ENCODE data around the genes KLRC2 and STYK1.

DNA sequence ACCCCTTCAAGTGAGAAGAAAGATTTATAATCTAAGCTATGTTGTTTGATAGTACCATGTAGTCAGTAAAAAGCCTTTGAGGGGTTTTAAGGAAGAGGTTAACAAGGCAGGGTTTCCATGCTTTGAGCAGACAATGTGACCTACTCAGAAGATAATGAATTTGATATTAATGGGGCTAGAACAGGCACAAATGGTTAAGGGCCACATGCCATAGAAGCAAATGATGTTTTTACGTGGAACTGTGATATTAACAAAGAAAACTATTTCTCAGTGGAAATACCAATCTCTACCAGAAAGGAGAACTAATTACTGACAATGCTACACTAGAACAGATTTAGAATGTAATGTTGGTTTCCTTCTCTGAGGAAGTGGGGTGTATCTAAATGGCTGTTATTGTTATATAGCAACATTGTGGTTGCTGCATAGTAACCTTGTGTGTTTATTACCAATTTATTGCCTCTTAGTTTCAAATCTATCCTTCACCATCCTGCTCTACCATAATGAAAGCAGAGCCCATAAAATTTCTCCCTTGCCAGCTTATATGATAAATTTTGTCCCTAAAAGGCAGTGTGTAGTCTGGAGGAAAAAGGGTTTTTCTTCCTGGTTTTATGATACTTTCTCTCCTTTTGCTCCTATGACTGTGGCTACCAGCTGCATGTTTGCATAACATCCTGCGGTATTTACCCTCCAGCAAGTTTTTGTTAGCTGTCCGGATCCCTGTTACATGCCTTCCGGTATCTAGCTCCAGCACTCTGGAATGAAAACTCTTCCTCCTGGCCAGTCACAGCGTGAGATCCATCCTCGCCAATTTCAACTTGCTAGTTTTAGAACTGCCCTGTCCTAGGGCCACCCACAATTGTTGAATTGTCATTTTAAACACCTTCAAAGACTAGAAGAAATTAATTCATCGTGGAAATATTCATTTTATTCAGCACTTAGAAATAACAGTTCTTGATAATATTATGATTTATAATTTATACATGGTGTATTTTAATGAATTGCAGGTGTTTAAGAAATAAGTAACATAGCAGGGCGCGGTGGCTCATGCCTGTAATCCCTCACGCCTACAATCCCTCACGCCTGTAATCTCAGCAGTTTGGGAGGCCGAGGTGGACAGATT is 5.7 kb upstream of the KLRK1 start:
- PRO-cap, 2 experiments = no peak in any of the 2 experiments

GRCh38 chr12:10435672-10436234 is at the start of gene KLRC2:
Gene KLRC2, minus strand, starts transcription at chr12:10436010.
- PRO-cap, 2 experiments = no peak in any of the 2 experiments

DNA sequence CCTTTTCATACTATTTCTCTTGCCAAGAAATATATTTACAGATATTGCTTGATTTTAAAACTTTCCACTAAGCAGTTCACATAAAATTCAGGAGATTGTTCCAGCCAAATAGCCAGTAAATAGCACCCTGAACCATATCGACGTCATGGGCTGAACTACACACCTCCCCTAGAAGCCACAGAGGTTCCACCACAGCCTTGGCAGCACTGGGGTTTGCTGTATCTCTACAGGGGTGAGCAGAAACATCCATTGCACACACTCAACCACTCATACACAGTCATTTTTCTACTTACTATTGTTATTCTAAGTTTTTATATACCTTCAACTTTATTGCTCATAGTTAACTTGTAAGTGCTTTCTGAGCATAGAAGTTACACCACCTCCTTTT is 8.1 kb upstream of the EIF2S3B start:
- PRO-cap, 2 experiments = no peak in any of the 2 experiments

- PRO-cap, 2 experiments = no peak in any of the 2 experiments
These were observed 45.8 kb downstream of the EIF2S3B start for GRCh38 chr12:10551559-10551778.

GRCh38 chr12:10673354-10674571 is at the start of gene STYK1:
Gene STYK1, minus strand, starts transcription at chr12:10674052.
- PRO-cap, 2 experiments = no peak in any of the 2 experiments

DNA sequence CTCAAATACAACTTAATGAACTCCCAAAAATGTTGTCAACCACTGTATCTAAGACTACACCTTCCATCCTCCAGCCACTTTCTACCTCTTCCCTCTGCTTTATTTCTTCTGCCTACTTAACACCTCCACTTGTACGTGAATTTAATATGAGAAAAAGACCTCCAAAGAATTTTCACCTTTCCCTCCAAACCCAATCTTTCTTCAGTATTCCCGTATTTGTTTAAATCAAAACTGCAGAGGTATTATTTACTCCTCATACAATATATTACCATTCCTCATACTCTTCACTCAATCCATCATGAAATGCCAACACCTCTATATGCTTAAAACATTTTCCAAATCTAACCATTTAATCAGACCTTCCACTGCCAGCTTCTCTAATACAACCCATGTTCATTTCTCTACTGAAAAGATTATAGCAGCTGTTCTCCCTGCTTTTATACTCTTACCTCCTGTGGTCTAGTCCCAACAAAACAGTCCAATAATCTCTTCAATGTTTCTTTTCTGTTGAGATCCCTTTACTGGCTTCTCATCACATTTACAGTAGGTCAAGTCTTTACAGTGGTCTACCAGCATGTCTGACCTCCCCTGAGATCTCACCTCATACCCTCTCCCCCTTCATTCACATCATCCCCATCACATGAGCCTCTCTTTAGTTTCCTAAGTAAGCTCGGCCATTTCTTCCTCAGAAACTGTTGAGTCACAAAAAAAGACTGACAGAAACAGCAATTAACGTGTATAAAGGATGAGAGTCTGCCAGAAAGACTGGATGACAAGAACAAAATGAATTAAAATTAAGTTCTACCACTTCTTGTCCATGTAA is 15.8 kb downstream of the YBX3 start:
- PRO-cap, 2 experiments = no peak in any of the 2 experiments

- PRO-cap, 2 experiments = no peak in any of the 2 experiments
These were observed 277 bp upstream of the PRH2 start for GRCh38 chr12:10928803-10929115.

GRCh38 chr12:11070518-11071434 is 8.7 kb upstream of the TAS2R46 start:
- PRO-cap, 2 experiments = no peak in any of the 2 experiments

- PRO-cap, 2 experiments = peak in 1 of 2 experiments; most common plus-strand start chr12:11554164 (in 1); most common minus-strand start chr12:11554014 (in 1)
These were observed 95.6 kb upstream of the ETV6 start for GRCh38 chr12:11553828-11554307.

DNA sequence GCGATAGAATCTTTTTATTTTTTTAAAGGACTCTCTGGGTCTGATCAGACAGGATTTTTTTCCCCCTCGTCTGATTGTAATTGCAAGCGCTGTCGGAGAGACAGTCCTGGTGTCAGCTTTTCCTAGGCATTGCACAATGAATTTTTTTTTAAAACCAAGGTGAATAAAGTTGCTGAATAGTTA is 1.0 kb downstream of the ETV6 start:
- PRO-cap, 2 experiments = no peak in any of the 2 experiments

DNA sequence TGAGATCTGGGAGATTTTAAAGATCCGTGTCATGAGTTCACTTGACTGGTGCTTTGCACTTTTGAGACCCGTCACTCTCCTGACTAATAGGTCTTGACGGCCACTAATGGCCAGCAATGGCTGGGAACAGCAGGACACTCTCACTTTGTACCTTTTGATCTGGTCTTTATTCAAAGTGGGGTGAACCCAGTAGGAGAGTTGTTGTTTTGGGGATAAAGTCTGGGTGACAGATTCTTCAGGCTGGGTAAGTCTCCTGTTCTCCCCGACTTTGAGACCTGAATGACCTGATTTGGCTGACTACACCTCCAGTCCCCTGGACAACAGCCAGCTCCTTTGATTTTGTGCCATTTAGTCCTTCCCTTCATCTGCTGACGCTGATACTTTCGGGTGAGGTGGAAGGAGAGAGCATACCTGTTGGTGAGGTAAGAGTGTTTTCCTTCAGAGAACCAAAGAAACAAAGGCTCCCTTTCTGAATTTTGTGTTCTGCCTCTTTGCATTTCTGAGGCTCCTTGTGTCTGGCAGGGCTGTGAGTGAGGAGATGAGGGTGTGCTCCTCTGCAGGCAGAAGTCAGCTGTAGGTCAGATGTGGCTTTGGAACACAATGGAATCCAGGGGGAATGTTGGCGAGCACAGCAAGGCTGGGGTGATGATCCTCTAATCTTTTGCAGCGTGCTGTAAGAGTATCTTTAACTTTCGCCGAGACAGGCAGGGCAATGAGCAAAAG is 12.0 kb downstream of the ETV6 start:
- PRO-cap, 2 experiments = no peak in any of the 2 experiments

DNA sequence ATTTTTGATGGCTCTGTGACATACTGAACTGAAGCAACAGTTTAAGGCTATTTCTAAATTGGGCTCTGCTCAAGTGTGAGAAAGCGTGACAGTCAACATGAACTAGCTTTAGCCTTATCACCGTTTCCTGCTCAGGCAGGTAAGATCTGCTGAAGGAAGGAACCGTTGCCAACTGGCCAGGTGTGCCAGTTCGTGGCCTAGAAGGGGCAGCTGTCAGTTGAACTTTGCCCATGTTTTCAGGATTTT is 79.5 kb downstream of the ETV6 start:
- PRO-cap, 2 experiments = no peak in any of the 2 experiments

- PRO-cap, 2 experiments = no peak in any of the 2 experiments
These were observed 90.6 kb downstream of the ETV6 start for GRCh38 chr12:11739898-11740662.

- PRO-cap, 2 experiments = no peak in any of the 2 experiments
These were observed 102.7 kb downstream of the ETV6 start for GRCh38 chr12:11752063-11752754.

DNA sequence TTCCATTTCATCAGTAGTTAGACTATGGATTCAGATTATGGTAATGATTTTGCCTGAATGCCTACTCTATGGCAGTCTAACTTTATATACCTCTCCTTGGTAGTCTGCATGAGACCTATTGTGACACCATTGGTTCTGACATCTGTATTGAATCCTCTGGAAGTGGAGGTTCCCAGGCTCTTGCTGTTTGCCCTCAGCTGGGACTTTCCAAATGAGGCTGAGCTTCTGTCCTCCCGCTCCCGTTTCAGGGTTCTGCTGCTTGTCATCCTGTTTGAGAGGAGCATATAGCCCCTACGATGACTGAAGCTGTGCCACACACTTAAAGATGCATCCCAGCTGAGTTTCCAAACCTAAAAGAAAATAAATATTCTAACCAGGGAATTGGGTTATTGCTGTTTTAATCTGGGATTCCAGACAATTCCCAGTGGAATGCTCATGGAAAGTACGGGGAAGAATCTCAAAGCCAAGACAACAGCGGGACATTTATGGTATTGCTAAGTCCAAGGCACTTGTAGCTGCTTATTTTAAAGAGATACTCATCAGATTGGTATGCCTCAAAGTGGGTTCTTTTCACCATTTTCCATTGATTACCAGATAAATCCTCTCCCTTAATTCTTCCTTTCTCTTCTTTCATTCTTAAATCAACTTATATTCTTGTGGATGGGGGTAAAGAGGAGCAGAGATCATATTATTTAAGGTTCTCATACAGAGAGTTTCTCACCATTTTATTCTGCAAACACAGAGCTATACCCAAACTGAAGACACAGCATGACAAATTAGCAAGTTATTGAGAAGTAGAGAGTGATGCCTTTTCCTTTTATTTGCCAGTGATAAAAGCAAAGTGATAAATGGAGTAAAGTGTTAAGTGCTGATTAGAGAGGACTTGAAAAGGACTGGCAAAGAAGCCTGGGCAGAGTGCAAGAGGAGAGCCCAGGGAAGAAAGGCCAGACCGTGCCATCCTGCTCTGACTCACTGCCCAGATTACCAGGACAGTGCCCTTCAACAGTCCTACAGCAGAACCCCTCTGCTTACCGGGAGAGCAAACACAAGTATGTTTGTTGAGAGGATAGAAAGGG is 106.2 kb downstream of the ETV6 start:
- PRO-cap, 2 experiments = no peak in any of the 2 experiments

- PRO-cap, 2 experiments = no peak in any of the 2 experiments
These were observed 133.6 kb downstream of the ETV6 start for GRCh38 chr12:11782712-11783792.

DNA sequence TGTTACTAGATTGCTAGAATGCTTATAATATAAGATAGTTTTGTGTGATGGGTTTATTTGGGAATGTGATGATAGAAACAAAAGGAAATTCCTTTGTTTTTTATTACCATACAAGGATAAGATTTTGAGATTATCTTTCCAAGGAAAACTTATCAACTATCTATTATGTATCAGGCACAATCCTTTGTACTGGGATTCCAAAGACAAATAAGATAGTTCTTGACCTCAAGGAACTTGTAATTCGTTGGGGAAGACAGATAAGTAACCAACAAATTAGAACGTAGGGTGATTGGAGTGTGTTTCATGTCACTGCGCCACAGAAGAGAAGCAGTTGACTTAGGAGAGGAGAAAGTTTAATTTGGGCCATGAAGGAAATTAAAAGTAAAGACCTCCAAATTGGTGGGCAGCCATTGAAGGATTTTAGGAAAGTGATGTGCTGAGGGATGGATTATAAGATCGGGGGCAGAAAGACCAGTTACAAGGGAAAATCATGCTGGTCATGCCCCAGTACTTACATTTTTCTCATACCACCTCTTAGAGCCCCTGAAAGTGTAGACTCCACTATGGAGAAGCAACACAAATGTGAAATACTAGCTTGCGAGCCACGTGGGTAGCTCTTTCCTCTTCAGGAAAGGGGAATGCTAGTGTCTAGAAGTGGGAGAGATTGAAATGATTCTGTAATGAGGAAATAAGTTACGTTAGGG is 148.6 kb downstream of the ETV6 start:
- PRO-cap, 2 experiments = no peak in any of the 2 experiments

DNA sequence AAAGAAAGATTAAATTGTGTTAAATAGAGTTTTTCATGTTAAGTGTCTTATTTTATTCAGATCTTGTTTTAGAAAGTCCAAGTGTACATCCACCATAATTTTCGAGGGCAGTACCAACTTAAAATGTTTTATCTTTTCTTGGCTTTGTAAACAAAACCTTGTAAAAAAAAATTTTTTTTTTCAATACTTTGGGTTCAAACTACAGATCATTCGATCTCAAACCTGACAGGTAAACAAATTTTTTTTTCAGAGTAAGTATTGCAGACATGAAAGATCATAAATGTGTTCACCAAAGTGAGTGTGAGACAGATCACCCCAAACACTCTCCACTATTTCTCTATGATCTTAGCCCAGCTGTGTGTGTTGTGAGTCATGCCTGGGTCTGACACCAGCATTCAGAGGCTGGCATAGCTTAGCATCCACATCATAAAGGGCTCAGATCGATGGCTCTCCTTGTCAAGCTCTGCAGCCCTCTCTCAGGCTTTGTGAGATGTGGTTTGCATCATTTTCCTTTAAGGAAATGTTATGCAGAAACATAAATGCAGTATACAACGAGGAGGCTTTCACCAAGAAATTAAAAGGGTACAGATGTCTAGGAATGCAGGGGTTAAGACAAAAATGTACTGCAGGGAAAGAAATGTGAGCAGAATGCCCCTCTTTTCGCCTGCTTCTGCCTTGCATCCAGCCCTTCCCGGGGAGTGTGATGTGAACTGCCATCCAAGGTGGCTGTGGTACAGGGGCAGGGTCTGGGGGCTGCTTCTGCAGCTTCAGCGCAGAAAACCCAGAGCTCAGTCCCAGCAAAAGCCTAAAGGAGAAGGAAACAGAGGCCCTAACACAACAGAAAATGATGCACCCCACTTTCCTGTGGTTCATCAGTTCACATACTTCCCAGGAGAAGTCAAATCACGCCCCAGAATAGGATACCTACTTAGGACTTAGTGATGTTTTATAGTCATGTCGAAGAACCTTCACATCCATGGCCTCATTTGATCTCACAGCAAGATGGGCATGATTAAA is 165.0 kb downstream of the ETV6 start:
- PRO-cap, 2 experiments = no peak in any of the 2 experiments

- PRO-cap, 2 experiments = no peak in any of the 2 experiments
These were observed 187.5 kb downstream of the ETV6 start for GRCh38 chr12:11837027-11837419.

DNA sequence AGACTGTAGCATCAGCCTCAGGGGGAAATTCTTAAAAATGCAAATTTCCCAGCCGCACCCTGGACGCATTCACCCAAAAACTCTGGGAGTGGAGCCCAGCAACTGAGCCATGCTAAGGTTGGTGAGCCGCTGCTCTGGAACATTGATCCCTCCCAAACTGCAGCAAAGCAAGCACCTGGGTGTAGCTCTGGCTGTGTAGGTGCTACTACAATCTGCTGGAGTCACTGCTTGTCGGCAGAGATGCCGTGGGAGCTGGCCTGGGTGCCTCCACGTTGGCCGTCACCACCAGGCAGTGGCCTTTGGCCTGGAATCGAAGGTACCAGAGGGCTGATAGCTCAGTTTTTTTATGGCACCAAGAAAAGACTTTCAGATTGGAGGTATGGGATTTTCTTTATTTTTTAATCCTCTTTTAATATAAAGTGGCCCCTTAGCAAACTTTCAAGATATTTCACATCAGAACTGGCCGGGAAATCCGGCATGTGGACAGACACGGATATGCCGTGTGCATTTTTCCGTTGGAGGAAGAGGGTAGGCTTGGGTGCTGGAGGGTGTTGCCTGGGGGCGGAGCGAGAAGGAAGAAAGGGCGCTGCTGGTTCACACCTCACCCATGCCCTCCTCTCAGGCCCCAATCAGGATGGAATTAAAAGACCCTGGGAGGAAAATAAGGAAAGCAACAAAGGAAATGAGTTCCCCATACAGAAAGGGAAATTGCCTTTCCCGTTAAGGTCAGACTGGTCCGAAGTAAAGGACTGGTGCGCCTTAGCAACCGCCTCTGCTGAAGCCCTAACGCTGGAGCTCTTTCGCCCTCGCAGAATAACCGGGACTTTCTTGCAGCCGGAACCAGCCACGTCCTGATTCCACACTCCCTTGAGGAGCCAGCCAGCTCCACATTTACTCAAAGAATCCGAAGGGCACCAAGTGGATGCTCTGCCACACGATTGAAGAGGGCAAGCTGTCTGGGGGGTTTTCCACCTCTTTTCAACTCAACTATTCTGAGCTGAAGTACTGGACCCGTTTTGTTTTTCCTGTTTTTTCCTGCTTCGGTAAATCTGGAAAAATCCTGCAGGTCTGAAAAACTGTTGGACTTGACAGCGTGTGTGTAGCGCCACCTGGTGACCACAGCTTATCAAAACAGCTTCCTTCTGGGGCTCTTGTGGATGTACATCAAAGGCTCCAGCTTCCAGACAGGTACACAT is 37.9 kb upstream of the BCL2L14 start:
- PRO-cap, 2 experiments = no peak in any of the 2 experiments